Parietal lobe (tissue), 2 donors: ENCODE data around the genes ARHGEF38, PLA2G12A, RRH and AP1AR.

DNA sequence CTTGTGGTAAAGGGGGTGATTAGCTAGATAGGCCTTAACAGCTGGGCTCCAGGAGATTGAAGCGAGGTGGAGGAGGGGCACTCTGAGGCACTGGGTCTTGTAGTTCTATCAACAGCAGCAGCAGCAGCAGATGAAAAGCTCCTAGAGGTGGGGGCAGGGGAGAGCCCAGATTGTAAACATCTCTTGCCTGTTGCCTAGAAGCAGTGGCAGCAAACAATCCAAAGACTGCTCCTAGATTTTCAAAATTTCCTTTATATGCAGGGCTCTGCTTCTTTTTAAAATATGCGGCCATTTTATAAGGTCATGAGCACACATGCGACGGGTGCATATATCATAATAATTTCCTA lies 97.0 kb upstream of the CXXC4 start:
- RAMPAGE, long total RNA, result no peak

- RAMPAGE, long total RNA, result no peak
Measured at GRCh38 chr4:105145076-105145731, 1.5 kb upstream of the TET2 start.

- RAMPAGE, long total RNA, result no peak
Measured at GRCh38 chr4:105188270-105188500, 41.5 kb downstream of the TET2 start.

DNA sequence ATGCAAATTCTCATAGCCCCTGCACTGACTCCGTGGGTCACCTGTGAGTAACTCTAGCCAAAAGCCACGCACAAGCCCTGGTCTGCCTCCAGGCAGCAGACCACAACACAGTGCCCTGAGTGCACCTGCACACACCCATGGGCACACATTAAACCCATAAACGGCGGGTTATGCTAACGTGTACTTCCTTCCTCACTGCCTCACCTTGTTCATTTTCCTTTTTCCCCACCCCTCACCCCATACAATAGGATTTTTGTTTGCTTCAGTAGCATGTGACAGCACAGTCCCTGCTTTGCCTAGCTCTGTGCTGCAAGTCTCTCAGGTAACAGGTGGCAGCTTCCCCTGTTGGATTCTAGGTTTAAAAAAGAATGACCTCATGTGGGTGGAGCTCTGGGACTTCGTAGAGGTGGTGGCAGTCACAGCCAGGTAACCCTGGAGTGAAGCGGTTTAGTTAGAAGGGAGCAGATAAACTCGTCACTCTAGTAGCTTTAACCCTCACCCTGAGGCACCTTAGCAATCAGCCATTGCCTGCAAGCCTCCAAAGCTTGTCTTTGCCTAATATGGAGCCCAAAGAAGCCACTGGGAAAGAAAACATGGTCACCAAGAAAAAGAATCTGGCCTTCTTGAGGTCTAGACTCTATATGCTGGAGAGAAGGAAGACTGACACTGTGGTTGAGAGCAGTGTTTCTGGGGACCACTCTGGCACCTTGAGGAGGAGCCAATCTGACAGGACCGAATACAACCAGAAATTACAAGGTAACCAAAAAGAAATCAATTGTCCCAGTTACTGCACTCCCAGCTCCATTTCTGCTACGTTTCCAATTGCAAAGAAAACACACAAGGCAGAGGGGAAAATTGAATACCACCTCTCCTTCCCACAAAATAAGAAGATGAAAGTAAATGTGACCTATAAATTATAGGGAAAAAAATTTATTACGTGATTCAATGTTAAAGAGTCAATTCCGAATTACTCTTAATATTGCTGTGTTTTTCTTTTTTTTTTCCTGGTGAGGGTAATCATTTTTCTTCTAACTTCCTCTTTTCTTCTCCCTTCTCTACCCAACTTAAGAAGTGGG lies at the start of gene ARHGEF38:
TSS of gene ARHGEF38 (plus strand) at position 415 of the 1,076 bp plus-strand sequence.
- RAMPAGE, long total RNA, result no peak

DNA sequence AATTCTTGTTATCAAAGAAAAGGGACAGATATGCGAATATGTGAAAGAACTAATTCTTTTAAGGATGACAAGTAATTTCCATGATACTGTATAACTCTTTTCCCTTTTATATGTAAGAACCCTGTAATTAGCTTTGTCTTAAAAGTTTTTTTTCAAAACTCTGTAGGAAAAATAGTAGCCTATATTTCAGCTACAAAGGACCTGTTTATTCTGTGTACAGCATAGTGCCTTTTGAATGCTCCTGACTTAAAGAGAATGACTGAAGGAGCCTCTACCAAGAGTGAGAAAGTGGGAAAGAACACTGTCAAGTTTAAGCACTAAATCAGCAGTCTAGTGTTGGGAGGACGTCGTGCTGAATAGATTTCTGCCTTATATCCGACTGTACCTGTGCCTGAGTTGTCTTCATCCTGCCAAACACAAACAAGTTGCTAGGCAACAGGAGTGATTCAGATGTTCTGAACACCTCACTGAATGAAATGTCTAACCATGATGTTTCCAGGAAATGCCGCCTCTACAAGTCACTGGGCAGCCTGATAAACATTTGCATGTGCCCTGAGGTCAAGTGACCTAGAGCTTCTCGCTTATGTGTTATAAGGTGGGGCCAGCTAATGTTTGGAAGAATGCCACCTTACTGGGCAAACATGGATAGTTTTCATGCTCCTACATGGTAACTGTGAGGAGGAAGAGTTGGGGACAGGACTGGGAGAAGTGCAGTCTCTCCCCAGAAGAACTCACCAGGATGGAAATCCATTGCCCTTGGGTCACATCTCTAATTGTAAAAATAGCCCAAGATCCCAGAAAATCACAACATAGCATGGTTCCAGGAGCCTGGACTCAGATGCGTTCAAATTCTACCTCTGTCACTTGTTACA lies 37.9 kb downstream of the SGMS2 start:
- RAMPAGE, long total RNA, result no peak

- RAMPAGE, long total RNA, result no peak
Measured at GRCh38 chr4:107977533-107977915, 12.2 kb upstream of the HADH start.

GRCh38 chr4:107989955-107990855 lies 516 bp downstream of the HADH start:
- RAMPAGE, long total RNA, result no peak

DNA sequence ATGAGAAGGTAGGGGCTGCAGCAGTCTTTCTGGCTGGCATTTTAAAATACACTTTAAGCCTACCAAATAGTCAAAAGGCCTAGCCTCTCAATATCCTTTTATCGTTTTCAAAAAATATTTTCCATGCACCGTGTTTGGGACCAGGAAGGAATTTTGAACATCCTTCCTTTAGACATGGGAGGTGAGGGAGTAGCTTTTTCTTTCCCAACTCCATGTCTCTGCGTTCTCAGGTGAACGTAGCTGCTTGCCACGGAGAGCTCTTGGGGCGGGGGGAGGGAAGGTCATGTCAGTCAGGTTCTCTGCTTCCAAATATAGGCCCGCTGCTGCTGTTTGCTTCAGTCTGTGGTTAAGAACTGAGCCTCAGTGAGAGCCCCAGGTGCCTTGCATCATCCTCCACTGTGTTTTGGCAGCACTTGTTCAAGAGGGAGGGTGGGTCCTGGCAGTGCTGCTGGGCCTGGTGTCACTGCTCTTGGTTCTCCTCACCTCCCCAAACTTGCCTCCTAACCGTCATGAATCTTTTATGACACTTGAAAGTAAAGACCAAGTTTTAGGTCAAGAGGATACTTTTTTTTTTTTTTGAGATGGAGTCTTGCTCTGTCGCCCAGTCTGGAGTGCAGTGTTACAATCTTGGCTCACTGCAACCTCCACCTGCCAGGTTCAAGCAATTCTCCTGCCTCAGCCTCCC lies 46.5 kb downstream of the HADH start:
- RAMPAGE, long total RNA, result no peak

DNA sequence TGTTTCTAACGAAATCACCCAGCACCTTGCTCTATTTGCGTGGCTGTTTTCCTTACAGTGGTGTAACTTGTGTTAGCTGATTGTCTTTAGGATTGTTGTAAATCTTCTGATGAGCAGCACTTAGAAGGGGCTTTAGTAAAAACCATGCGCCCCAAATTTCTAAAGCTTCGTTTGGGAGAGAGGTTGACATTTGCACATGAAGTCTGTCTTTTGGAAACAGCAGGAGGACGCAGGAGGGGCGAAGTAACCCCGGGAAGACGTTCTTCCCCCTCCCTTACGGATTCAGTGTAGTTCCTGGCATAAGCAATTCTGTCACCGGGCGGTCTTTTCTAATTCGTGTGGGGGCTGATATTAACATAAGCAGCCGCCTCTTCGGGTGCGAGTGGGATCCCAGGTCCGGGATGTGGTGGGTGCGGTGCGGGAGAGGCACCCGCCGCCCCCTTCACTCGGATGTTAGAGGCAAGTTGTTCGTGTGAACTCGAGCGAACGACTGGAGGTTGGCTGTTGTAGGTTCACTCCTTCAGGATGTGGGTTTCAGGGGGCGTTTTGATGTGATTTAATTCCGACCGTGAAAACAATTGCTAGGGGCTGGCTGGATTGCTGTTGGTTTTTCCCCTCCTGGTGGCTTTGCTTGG lies 2.6 kb upstream of the LEF1 start:
- RAMPAGE, long total RNA, result no peak

GRCh38 chr4:108620751-108621440 lies 520 bp downstream of the RPL34 start:
- RAMPAGE, long total RNA, result no peak

GRCh38 chr4:109435542-109436086 lies 2.0 kb downstream of the SEC24B start:
- RAMPAGE, long total RNA, result no peak

DNA sequence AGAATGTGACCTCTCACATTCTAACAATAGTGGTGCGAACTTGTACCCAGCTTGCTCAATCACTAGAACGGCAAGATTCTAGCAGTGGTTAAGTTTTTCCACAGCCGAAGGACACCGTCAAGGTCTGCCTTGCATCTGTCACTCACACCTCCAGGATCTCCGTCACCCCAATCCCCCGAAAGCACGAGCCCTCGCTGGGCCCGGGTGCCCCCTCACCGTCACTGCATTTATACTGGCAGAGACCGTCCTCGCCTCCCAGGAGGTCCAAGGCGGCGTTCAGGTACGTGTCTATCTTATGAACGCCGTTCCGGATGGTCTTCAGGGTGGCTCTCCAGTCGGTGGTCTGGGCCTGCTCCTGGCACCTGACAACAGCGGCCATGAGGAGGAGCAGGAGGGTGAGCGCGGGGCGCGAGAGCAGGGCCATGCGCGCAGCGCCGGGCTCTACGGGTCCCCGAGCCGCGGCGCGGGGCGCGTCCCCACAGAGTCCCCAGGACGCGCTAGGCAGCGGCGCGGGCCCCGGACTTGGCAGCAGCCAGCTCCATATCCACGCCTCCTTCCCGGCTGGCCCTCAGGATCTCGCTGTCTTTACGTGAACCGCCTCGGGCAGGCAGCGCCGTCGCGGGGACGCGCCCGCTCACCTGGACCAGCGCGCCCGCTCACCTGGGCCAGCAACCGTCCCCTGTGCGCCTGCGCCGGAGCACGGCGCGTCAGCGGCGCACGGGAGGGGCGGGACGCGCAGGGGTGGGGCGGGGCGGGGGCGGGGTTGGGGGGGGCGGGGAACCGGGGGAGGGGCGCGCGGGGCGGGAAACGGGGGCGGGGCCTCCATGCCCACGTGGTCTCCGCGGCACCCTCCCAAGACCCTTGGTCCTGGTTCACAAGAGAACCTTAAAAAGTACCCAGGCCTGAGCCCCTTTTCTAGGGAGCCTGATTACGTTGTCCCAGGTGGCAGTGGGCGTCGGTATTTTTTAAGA lies at the start of gene PLA2G12A:
TSS of gene PLA2G12A (minus strand) at position 685 of the 971 bp plus-strand sequence.
- RAMPAGE, long total RNA, result no peak

DNA sequence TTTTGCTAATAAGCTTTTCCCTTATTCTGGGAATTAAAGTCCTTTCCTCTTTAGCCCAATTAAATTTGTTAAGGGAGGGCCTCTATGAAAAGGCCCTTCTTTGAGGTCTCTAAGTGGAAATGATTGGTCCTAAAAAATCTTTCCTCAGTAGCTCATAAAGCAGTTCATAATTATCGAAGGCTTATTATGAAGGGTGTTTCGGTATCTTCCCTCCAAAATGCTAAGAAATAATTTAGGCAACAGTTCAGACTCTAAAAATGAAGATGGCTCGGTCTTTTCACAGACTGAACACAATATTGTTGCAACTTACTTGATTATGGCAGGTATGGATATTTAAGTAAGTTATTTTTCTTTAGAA lies at the start of gene RRH:
TSS of gene RRH (plus strand) at position 162 of the 358 bp plus-strand sequence.
- RAMPAGE, long total RNA, result no peak

- RAMPAGE, long total RNA, result no peak
Measured at GRCh38 chr4:109915247-109916272, 2.9 kb downstream of the EGF start.

- RAMPAGE, long total RNA, result no peak
Measured at GRCh38 chr4:109985979-109986270, 73.2 kb downstream of the EGF start.

DNA sequence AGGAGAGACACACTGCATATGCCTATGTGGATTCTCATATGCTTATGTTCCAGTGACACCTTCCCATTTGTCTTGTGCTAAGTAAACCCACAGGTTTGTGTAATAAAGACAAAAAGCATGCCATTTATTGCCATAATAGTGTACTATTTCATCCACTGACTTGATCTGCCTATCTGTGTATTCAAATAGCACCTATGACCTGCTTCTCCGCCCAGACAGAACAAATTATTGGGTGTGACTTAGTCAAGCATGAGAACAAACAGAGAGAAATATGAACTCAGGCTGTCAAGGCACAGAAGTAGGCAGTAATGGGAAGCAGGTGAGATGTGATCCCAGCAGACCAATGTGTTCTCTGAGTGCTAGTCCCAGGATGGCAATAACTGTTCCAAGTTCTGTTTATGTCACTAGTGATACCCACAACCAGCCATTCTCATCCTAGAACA lies 25.4 kb downstream of the ELOVL6 start:
- RAMPAGE, long total RNA, result no peak

DNA sequence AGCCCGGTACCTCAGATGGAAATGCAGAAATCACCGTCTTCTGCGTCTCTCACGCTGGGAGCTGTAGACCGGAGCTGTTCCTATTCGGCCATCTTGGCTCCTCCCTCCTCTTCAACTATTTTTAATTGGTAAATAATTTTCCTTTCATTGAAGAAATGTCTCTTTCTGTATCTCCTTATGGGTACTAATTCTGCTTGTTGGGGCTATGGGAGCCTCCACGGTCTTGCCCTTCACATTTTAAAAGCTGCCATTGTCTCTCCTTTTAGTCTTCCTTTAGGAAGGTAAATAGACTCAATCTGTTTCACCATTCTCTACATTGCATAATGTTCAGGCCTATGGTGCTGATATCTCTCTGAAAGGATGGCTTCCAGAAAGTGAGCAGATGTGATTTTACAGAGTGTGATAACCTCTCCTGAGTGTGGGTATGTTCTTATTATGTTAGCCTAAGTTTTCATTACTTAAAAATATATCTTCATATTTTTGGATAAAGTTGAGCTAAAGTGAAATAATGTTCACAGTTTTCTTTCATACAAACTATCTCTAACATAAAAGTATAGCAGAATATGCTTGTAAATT lies 253.9 kb upstream of the PITX2 start:
- RAMPAGE, long total RNA, result no peak

- RAMPAGE, long total RNA, result start-site peak on the plus strand at chr4:112231722-112231947, 1,808 and 858 reads in 2 replicates
Measured at GRCh38 chr4:112231687-112232796, at the start of gene AP1AR. AP1AR (plus strand) TSS chr4:112231787.

DNA sequence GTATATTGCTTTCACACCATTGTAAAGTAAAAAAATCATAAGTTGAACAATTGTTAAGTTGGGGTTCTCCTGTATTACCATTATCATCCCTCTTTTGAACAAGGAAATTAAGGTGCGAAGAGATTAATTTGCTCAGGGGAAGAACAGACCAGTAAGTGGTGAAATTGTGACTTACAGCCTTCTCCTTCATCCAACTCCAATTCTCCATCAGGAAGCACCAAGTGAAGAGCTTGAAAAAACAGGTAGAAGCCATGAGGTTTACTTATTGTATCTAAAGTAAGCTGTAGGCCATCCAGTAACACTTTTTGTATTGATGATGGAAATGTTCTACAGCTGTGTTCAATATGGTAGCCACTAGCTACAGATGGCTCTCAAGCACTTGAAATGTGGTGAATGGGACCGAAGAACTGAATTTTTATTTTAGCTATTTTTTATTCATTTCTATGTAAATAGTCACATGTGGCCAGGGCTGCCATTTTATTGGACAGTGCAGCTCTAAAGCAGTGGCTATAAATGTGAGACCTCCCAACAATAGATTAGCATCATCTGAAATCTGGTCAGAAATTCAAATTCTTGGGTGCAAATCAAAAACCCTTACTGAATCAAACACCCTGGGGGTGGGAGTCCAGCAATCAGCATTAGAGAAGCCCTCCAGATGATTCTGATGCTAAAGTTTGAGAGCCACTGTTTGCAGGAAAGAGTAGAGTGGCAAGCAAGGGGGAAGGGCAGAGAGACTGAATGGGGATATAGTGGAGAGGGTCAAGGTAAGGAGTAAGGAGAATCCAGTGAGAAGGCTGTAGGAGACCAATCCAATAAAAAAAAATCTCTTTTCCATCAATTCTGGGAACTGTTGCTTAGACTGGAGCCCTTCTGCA lies 87.1 kb downstream of the ALPK1 start:
- RAMPAGE, long total RNA, result no peak

GRCh38 chr4:113032134-113032646 lies 17.3 kb upstream of the ANK2 start:
- RAMPAGE, long total RNA, result no peak